Daoy (cell line): ENCODE measurements around the genes ENPP5, PGK2 and DEFB114.

DNA sequence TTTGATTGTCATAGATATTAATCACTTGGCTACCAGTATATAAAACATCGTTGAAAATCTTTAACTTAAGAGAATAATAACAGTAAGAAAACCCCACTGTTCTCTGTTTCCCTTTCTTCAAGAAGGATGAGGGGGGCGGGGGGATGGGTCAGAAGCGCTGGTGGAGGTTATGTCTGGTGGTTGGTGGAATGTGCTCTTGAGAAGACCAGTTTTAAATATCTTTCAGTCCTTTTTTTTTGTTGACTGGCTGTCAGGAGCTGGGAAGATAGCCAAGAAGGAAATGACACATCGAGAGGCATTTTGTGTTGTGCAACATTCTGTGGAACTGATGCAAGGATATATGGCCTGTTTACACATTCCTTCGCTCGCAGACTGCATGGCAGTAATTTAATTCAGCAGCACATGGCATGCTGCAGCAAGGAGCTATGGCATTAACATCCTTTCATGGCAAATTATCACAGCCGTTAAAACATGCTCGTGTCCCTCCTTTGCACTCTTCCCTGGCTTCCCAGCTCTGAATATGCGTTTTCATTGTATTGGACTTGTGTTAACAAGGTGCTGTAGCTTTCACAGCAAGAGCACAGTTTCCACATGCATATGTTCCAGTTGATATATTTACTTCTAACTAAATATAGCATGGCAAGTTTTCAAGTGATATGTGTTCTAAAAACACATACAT is 68.1 kb upstream of the SUPT3H start:
- RAMPAGE, long total RNA = no peak

DNA sequence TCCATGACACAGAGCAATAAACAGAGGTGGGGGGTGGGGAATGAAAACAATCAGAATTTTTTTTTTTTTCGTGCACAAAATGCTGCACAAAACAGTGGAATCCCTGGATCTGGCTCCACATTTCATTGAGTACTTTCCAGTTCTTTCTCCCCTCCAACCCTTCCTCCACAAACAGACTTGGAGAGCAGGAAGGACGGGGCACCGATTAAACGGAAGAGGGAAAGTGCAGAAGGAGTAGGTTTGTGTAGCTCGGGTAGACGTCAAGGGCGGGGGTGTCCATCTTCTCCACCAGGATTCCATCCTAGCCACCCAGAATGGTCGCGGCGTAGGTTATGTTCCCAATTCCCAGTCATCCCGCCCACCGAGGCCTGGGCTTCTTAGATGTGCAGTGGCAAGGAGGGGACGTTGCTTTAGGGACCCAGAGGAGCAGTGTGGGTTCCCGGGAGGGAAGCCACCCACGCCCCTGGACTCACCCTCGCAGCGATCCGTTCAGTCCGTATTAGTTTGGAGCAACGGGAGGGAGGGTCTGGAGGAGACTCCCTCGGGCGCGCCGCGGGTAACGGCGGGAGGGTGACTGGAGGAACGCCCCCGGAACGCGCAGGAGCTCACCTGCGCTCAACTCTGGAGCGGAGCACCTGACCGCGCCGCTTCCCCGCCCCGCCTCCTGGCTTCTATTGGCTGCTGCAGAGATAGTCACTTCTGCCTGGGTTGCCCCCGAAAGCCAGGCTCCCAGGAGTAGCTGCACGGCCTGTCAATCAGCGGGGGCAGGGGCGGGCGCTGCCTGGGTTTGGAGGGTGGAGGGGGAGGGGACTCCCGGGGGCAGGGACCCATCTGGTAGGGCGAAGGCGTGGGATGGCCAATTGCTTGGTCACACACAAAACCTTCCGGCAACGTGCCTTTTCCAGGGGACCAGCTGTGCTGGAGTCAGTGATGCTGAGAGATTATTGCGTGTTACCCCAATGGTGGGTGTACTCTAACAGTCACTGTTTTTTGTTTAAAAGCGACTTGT is at the start of gene ENPP5:
Gene ENPP5 (minus strand): TSS at position 646 of the 1,009 bp plus-strand sequence.
- RAMPAGE, long total RNA = no peak

- RAMPAGE, long total RNA = no peak
Measured at GRCh38 chr6:46490308-46490750, 920 bp downstream of the RCAN2 start.

DNA sequence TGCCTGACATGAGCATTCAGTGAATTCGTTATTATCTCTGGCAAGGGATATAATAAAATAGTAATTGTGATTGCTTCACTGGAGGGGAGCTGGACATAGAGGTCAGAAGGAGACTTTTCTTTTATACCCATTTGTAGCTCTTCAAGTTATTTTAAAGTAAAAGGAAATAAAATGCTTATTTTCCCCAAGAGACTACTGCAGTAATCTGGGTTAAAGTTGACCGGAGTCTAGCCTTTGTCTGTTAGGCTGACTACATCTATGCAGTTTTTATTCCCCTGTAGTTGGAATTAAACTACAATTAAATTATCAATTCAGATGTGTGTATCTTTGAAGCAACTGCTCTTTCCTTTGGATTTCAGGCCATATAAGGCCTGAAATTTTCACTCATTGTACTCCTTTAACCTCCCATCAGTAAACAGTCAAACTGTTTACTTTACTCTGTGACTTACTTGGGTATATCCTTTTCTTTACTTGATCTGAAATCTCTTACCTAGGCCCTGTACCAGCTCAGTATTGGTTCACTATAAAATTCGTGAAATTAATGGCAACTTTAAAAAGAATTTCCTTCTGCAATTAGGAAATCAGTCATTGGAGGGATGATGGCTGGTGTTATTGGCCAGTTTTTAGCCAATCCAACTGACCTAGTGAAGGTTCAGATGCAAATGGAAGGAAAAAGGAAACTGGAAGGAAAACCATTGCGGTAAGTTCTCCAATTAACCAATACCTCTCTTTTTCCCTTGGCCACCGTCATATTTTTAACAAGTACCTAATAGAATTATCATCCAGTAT is 9.2 kb downstream of the SLC25A27 start:
- RAMPAGE, long total RNA = no peak

GRCh38 chr6:46772536-46773298 is 20.5 kb upstream of the MEP1A start:
- RAMPAGE, long total RNA = no peak

DNA sequence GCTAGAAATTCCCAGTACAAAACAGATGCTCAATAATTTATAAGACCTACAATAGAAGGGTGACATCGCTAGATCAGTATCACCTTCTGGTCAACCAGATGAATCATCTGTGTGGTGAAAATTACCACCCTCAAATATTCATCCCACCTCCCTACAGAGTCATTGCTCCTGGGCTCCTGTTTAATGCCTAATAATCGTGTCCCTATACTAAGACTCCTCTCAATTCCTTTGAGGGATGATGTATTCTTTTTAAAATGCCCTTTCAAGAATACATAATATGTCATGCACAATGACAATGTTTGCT is 10.8 kb upstream of the ADGRF5 start:
- RAMPAGE, long total RNA = no peak

DNA sequence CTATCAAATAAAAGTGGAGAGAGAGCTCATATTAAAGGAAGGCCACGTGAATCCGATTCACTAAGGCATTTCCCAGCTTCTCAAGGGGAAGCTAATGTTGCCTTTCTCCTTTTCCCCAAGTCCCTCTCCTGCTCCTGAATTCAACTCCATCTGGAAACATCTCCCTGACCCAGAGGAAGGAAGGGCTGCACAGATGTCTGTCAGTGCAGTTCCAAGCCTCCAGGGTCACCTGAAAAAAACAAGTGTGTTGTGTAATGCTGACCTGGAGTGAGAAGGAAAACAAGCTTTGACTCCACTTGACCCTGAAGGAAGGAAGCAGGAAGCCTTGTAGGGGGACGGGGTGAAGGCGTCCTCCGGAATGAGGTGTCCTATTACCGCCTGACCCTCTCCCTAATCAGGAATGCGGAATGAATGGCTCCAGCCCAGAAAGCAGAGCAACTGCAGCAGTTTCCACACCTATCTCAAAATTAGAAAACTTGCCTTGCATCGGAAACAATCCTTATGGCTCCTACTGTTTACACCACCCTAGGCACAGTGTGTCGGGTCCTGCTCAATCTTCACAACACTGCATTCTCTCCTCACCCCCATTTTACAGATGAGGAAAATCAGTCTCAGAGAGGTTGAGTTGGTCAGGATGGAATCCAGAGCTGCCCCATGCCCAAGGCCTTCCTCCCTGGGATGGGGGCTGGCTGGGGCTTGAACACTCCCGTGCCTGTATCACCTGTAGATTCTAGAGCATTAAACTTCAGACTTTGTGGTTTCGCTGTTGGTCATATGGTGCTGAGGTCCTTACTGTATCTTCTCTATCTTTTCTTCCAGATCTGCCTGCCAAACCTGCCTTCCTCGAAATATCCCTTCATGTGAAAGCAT is 14.1 kb upstream of the ADGRF5 start:
- RAMPAGE, long total RNA = no peak

- RAMPAGE, long total RNA = no peak
Measured at GRCh38 chr6:47554460-47554996, 76.9 kb downstream of the CD2AP start.

DNA sequence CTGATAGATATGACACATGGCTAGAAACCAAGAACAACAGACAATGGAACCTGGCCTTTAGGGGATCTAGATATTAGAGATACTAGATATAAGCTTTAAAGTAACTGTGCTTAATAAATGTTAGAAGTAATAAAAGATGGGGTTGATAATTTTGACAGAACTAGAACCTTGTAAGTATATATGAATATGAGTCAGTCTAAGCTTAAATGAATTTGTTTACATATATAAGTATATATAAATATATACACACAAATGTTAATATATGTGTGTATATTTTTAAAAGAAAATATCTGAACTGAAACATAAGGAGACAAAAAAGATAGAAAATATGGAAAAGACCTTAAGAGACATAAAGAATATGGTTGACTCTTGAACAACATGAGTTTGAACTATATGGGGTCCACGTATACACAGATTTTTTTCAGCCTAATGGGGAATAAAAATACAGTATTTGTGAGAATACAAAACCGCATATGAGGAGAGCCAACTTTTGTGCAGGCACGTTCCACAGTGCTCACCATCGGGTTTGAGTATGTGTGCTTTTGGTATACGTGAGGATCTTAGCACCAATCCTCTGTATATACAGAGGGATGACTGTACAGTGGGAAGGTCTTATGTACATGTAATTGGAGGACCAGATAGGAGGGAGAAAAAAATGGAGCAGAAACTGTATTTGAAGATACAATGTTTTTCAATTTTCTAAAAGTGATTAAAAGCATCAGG is 108.1 kb upstream of the ADGRF4 start:
- RAMPAGE, long total RNA = no peak

DNA sequence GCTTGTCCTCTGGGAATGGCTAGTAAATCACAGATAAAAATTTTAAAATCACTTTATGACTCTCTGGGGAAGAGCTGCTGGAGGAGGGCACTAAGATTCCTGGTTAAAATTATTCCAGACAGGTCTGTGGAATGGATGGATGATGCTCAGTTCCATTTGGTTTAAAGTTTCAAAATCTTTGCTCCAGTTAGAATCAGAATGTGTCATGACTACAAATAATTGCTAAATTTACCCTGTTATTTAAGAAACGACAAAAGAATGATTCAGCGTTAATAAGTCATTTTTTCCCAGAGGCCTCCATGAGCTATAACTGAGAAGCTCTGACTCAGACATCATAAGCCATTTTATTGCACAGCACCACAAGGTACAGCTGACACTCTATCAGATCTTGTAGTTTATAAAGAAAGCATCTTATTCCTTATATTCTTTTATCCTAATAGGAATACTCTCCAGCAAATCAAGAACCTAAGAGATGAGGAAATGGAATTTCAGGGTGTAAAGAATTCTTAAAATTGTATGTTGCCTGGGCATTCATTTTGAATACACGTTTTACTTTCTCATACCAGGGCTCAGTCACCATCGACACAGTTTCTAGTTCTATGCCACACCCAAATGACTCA is 636.1 kb downstream of the MMUT start:
- RAMPAGE, long total RNA = no peak

GRCh38 chr6:49786911-49787702 is at the start of gene PGK2:
TSS of gene PGK2 (minus strand) at chr6:49787285.
- RAMPAGE, long total RNA = no peak

DNA sequence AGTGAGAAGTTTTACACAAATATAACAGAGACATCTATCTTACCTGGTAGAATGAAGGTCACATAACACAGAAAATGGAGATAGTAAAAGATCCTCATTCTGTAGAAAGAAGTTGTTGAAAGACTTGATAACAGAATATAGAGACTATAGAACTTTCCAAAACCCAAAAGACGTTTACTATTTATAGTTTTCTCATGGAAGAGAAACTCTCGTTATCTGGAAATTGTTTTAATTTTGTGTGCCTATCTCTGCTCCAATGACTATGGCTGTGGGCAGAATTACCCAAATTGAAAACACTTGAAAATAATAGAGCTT is at the start of gene DEFB114:
Gene DEFB114 (minus strand): TSS at position 157 of the 315 bp plus-strand sequence.
- RAMPAGE, long total RNA = no peak

GRCh38 chr6:50817339-50817618 is 1.4 kb upstream of the TFAP2B start:
- RAMPAGE, long total RNA = no peak

- RAMPAGE, long total RNA = no peak
Measured at GRCh38 chr6:50843824-50844398, 25.2 kb downstream of the TFAP2B start.

DNA sequence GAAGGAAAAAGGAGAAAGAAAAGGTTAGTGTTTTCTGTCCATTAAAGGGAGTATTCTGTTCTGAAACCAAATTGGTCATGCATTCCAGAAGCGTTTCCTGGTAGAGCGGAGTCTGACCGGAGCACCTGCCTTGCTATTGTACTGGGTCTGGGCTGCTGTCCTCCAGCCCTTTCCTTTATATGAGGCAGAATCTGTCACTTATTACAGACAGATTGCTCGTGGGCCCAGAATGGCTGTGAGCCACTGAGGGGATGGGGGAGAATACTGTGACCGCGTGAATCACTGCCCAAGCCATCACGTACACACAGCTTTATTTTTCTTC is 573.5 kb downstream of the PKHD1 start:
- RAMPAGE, long total RNA = no peak

DNA sequence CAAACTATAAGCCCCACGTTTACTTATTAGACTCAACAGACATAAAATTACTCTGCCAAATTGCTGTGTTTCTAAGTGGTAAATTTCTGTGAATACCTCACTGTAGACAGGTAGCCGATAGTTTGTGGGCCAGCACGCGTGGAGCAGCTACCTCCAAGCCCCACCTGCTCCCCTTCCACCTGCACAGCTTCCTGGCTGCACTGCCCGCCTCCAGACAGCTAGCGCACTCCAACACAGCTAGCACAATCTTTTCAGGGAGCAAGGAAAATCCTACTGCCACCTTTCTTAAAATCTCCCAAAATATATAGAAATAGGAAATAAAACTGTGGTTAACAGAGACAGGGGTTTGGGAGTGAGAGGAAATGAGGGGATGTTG is 349.4 kb downstream of the PKHD1 start:
- RAMPAGE, long total RNA = no peak

- RAMPAGE, long total RNA = no peak
Measured at GRCh38 chr6:51855308-51855818, 232.1 kb downstream of the PKHD1 start.

- RAMPAGE, long total RNA = no peak
Measured at GRCh38 chr6:52263883-52264686, 19.8 kb upstream of the IL17F start.

GRCh38 chr6:52267770-52268286 is 16.7 kb downstream of the MCM3 start:
- RAMPAGE, long total RNA = no peak

GRCh38 chr6:52362306-52363393 is 699 bp downstream of the PAQR8 start:
- RAMPAGE, long total RNA = no peak